Bronchus fibroblast of lung (primary cell): ENCODE measurements around the genes TFRC and UBXN7.

- RAMPAGE, long total RNA: no peak
Measured at GRCh38 chr3:194652608-194653352, 19.2 kb downstream of the LSG1 start.

DNA sequence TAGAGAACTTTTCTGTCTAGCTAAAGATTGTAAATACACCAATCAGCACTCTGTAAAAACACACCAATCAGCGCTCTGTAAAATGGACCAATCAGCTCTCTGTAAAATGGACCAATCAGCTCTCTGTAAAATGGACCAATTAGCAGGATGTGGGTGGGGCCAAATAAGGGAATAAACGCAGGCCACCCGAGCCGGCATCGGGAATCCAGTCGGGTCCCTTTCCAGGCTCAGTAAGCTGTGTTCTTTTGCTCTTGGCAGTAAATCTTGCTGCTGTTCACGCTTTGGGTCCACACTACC, 154.9 kb downstream of the FAM43A start:
- RAMPAGE, long total RNA: no peak

- RAMPAGE, long total RNA: no peak
Measured at GRCh38 chr3:195087770-195088503, 183.0 kb downstream of the XXYLT1 start.

DNA sequence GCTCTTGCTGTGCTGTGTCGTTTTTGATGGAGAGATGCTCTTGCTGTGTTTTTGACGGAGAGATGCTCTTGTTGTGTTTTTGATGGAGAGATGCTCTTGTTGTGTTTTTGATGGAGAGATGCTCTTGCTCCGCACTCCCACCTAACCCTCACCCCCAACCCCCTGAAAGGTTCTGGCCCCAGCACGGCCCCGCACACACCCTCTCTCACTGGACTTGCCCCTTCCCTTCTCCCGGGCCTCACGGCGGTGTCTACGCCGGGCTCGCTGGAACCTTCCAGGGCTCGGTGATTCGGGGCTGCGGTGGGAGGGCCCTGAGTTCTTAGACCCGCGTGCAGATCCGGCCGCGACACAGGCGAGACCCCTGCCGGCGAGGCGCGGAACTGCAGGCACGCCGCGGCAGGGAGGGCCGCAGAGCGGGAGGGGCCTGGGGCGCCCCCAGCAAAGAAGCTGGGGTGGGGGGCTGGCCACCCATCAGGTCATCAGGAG, 164.7 kb downstream of the XXYLT1 start:
- RAMPAGE, long total RNA: no peak

- RAMPAGE, long total RNA: no peak
Measured at GRCh38 chr3:195252936-195253633, 17.9 kb downstream of the XXYLT1 start.

- RAMPAGE, long total RNA: no peak
Measured at GRCh38 chr3:195368403-195368686, 74.5 kb downstream of the ACAP2 start.

DNA sequence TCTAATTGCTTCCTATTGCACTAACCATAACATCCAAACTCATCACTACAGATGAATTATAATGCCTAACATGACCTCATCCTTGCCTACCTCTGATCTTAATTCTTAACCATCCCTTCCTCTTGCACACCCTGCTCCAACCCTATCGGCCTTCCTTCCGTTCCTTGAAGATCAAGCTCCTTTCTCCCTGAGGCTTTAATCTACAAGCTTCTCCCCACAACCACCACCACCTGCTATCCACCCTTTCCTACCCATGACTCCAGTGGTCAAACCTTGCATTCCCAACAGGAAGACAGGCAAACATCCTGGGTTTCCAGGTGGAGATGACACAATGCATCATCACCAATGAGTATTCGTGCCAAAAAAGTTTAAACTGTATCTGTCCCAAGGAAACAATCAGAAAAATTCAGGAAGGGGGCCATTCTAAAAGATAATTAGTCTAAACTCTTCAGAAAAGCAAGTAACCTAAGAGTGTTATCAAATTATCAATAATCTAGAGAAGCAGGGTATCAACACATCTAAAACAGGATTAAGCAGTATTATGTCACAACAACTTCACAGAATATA, 16.7 kb downstream of the ACAP2 start:
- RAMPAGE, long total RNA: no peak

DNA sequence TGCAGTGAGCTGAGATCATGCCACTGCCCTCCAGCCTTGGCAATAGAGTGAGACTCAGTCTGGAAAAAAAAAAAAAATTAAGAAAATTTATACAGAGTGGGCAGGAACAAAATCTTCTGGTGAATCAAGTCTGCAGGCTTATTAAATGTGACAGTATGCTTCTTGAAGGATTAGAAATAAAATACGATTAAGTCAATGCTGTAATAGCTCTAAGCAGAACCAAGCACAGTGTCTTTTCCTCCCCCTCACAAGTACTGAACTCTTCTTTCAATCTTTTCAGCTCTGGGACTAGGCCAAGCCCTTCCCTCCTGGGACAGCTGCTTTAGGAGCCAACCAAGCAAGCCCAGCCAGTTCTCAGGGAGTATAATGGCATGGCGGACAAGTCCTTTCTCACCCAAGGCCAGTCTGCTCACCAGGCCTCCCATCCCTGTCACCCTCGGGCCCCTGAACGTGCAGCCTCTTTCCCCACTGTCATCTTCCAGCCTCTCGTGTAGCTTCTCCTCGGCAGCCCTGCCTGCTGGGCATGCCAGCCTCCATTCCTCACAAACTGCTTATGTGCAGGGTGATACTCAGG, 8.3 kb upstream of the PPP1R2 start:
- RAMPAGE, long total RNA: no peak

DNA sequence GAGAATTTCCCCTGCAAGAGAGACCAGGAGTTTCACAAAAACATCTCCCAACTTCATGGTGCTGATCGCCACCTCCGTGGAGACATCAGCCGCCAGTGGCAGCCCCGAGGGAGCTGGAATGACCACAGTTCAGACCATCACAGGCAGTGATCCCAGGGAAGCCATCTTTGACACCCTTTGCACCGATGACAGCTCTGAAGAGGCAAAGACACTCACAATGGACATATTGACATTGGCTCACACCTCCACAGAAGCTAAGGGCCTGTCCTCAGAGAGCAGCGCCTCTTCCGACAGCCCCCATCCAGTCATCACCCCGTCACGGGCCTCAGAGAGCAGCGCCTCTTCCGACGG, 4.1 kb downstream of the MUC20 start:
- RAMPAGE, long total RNA: no peak

DNA sequence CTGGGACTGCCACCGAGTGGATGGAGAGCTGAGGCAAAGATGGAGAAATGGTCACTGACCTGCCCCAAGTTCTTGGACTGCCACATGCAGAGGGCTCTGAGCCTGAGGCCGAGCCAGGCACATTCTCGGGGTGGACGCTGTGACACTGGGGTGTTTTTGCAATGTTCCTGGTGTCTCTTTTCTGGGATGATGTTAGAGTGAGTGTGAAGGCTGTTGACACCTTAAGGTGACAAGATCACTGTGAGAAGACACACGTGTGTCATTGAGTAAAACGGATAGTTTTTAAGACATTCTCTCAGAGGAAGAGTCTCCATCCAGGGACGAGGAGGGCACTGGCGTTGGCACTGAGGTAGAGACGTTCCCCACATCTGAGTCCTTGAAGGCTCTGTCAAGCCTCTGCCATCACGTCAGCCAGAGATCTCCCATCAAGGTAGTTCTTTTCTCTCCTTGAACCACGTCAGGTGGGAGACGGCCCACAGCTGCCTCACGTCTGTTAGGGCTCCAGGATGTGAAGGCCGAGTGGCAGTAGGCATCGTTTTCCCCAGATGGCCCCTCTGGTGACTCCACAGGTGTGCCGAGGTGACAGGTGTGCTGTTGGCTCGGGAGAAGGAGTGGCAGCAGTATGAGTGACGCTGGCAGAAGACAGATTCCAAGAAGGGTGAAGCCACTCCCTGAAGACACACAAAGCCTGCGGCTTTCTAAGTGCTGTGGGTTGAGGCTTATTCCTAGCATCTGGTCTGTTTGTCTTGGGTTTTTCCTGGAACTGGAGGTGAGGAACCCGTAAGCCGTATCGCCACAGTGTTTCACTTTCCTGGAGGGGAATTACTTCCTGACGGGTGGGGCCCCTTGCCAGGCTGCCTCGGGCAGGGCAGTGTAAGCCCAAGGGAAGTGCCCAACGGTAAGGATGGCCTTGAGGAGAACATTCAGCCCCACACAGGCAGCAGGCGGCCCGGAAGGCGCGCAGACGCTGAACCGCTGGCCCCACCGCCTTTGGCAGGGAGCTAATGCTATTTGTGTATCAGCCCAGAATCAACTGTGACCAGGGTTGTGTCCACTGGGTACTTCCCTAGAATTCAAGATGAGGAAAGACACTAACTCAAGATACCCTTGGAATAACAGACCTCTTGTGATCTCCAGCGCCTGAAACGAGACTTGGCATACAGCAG, 7.5 kb downstream of the MUC4 start:
- RAMPAGE, long total RNA: no peak

GRCh38 chr3:195823981-195824413, 12.3 kb upstream of the MUC4 start:
- RAMPAGE, long total RNA: no peak

- RAMPAGE, long total RNA: no peak
Measured at GRCh38 chr3:195849673-195850050, 37.9 kb upstream of the MUC4 start.

GRCh38 chr3:195941699-195942611, 33.6 kb upstream of the TNK2 start:
- RAMPAGE, long total RNA: no peak

GRCh38 chr3:195942718-195943244, 34.4 kb upstream of the TNK2 start:
- RAMPAGE, long total RNA: no peak

DNA sequence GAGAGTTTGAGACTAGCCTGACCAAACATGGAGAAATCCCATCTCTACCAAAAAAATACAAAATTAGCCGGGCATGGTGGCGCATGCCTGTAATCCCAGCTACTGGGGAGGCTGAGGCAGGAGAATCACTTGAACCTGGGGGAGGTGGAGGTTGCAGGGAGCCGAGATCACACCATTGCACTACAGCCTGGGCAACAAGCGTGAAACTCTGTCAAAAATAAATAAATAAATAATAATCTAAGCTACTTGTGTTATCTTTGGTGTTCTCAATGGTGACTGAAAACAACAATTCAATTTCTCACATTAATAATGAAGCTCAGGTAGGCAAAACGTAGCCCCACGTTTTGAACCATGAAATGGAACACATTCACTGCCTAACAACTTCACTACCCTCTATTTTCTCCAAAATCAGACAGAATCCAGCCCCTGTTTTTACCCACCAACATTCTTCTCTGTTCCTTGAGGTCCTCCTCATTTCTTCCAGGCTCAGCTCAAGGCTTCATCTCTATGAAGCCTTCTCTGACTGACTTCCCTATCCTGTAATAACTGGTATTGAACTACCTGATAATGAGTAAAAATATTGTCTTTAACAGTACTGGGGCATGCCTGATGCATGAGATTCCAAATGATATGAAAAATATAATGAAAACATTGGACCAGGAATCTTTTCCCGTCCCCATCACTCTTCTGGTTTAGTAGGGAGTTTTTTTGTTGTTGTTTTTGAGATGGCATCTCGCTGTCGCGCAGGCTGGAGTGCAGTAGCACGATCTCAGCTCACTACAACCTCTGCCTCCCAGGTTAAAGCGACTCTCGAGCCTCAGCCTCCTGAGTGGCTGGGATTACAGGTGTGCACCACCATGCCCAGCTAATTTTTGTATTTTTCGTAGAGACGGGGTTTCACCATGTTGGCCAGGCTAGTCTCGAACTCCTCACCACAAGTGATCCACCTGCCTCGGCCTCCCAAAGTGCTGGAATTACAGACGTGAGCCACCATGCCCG, 2.2 kb downstream of the TFRC start:
- RAMPAGE, long total RNA: no peak

GRCh38 chr3:196081967-196082555, at the start of gene TFRC:
Gene TFRC (minus strand): TSS chr3:196082090.
- RAMPAGE, long total RNA: start-site peak on the minus strand at chr3:196082089-196082146, 163 and 122 reads in 2 replicates

GRCh38 chr3:196110436-196110952, 28.6 kb upstream of the TFRC start:
- RAMPAGE, long total RNA: no peak

- RAMPAGE, long total RNA: no peak
Measured at GRCh38 chr3:196159817-196160359, 51.3 kb downstream of the ZDHHC19 start.

DNA sequence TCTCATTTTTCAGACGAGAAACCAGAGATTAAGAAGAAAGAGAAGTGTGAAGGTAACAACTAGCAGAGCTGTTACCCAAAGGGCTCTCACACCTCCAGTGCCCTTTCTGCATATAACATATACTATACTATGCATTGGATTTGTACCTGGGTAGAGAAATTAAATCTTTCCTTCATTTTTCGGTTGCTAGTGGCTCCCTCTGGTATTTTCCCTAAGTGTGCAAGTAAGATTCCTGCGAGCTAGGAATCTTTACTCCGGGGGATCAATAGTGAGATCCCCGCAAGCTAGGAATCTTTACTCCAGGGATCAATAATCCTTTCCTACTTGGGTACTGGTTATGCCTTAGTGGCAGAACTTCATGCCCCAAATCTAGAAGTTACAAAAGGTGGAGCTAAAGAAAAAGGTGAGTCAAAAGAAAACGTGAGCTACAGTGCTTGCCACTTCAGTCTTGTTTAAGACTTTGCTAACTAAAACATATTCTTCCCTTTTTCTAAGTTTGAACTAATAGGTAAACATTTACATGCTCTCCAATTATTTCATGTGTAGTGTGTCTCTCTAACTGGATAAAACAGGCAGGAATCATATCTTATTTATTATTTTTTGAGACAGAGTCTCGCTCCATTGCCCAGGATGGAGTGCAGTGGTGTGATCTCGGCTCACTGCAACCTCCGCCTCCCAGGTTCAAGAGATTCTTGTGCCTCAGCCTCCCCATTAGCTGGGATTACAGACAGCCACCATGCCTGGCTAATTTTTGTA, 13.7 kb upstream of the TM4SF19 start:
- RAMPAGE, long total RNA: no peak

- RAMPAGE, long total RNA: no peak
Measured at GRCh38 chr3:196432267-196433024, at the start of gene UBXN7. Gene UBXN7 (minus strand): TSS chr3:196432427.